Endometrial microvascular endothelial cells (primary cell): Measurements from ENCODE around the gene LSG1.

DNA sequence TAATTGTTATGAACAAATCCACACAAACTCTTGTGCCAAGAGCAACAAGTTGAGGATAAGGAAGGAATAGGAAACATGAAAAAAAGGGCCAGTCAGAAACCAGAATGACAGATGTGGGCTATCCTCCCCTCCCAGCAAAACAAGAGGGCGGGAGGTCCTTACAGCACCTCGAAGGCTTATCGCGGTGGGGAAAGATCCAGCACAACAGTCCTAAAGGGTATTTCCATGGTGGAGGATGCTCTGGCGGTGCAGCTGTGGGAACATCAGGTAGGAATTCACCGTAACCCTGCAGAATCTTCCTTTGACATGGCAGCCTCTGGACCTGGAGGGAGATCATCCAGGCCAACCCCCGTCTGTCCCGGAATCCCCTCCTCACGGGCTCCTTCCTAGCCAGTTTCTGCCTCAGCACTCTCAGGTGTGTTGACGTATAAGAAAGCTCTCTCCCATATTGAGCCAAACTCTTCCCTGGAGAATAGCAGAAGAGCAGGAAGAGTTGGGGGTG is 155.4 kb upstream of the HES1 start:
- RAMPAGE, long total RNA: no peak

DNA sequence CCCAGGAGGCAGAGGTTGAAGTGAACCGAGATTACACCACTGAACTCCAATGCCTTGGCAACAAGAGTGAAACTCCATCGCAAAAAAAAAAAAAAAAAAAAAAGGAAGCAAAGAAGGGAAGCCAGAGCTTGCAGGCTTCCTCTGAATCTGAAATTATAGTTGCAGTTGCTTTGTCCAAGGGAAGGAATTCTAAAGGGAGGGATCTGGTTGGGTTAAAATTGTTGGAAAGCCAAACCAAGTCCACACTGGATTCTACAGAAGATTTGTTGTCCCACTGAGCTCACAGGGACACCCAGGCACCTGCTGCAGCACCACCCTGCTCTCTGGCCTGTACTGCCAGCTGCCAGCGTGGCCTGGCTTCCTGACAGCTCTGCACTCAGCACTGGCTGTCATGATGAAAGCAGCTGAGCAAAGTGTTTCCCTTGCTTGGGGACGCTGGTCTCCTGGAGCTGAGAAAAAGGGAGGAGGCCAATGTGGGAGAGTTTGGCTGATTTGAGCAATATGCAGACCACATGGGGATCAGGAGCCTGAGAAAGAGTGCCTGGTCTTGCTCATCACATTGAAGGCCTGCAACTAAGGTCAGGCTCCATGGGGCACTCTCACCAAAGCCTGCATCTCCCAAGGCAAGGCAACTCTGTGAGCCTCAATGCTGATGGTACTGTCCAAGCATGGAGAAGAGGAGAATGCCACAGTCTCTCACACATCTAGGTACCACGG is 88.7 kb upstream of the HES1 start:
- RAMPAGE, long total RNA: no peak

GRCh38 chr3:194069902-194070339 is 66.0 kb upstream of the HES1 start:
- RAMPAGE, long total RNA: no peak

DNA sequence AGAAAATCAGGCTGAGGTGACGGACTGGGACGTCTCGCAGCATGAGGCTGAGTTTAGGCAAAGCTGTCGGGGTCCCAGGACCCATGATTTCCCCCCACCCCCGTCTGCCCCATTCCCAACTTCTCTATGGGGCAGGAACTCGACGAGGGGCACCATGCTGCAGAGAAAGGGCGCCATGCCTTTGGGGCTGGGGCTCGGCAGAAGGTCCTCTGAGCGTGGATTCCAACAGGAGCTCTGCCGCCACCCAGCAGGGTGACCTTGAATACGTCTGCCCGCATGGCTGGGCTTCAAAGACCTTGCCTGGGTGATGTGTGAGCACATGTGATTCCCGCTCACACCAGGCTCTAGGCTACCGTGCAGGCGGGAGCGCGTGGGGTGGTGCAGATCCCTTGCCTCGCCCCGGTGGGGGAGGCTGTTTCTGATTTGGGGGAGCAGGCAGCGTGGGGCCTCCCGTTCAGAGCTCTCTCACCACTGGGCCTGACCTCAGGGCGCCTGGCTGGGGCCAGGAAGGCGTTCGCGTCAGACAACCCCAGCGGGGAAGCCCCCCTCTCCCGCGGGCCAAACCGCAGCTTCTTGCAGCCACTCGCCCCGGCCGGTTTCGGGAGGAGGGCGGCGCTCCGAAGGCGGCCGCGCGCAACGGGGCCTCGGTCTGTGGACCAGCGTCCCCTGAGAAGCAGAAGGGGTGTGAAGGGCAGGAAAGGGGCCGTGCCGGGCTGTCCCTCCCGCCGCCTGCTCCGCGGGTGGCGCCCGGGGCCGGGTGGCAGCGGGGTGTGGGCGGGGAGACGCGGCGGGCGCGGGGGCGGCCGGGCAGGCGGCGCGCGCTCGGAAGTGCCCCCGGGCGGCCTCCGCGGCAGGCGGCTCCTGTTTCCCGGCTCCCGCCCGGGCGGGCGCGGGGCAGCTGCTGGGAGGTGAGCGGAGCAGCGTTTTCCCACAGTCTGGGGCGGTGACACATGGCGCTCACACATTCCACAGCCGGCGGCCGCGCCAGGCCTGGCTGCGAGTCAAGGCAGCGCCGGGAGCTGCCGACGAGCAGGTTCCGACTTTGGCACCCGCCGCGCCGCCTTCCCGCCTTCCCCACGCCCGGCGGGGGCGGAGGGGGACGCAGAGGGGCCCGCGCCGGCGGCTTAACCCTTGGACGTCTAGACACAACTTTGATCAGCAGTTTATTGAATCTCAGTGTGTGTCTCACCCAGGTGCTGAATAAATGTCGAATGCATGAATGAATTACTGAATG is 65.2 kb upstream of the HES1 start:
- RAMPAGE, long total RNA: no peak

DNA sequence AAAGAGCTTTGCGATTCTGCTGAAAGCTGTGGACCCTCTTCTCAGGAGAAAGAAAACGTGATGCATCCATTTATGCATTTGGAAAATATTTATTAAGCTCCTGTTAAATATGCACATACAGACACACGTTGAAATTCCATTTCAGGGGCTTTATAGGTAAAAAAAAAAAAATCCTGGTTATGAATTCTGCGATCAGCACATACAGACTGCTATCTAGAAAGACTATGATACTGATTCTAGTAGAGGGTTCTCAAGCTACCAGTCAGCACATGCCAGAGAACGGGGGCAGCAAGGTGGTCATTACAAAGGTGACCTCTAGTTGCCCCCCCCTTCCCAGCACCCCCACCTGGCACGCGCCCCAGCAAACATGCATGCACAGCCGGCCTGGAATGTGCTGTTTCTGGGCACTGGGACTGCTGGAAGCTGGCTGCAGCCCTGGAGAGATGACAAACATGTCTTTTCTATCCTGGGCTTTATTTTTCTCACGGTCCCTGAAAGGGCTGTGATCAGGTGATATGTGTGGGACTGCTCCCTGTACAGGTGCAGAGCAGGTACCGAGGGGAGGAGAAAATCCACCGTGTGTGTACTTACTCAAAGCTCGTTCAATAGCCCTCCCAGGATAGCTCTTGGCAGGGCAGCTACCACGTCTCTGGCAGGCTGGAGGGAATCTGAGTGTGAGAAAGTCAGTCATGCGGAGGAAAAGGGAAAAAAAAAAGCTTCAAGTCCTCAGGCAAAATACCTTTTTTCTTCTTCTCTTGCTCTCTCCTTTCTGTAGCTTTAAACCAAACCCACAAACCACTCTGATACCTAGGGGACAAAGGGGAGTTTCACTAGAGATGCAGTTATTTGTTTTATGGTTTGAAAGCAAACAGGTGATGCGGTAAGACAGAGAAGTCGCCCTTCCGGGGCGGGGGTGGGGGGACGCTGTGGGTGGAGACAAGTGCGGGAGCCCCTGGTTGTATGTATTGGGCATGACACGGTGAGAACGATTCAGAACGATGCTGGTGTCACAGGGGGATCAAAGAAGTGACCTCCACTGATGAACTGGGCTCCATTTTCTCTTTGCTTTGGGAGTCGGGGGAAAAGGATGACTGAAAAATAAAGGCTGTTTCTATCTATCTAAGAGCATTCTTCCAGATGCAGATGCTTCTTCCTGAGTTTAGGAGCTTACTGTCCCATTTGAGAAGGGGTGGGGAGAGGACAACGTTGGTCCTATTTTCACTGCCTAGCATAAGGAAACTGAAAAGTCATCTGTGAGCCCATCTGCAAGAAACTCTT is 5.0 kb upstream of the HES1 start:
- RAMPAGE, long total RNA: no peak

DNA sequence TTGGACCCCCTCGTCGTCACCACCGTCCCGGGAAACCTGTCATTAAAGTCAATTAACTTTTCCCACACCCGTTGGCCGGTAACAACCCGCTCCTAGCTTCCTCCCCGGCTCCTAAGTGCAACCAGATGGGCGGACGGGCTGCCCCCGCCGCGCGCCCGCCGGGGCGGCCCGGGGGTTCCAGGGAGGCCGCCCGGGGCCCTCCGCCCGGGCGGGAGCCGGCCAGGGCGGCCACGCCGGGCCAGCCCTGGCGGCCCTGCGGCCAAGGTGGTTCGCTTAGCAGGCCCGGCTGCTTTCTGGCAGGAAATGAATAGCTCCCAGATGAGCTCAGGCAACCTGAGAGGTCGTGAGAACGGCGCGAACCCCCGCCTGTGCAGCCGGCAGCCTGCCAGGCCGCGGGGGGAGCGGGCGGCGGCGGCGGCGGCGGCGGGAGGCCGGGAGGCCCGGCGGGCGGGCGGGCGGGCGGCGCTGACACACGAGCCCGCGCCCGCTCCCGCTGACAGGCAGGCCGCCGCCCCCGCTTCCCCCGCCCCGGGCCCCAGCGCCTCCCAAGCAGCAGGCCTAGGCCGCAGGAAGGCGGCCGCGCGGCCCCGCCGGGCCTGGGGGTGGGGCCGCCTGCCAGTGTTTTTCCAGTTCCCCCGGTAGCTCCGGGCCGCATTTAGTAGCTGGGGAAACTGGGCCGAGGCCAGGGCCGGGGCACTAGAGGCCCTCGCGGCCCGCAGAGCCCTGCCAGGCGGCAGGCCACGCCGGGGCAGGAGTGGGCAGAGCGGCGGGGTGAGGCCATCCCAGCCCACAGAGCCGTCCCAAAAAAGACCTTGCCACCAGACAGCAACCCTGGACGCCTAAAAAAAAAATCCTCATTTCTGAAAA is 5.4 kb downstream of the HES1 start:
- RAMPAGE, long total RNA: no peak

DNA sequence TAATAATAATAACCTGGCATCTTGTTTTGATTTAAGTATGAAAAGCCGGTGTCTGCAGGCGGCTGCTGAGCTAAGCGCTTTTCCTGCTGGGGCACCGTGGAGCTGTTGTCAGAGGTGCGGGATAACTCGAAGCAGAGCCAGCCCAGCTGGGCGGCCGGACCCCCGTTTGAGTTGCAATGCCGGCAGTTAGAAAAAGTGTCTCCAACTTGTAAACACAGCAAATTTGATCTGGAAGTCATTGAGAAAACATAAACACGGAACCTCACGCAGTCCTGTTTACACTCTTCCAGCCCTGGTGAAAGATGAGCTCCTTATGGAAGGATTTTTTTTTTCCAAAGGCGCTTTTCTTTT is 40.7 kb downstream of the HES1 start:
- RAMPAGE, long total RNA: no peak

- RAMPAGE, long total RNA: no peak
Measured at GRCh38 chr3:194247070-194247797, 103.9 kb downstream of the CPN2 start.

- RAMPAGE, long total RNA: no peak
Measured at GRCh38 chr3:194249029-194249523, 102.1 kb downstream of the CPN2 start.

GRCh38 chr3:194255129-194255997 is 95.8 kb downstream of the CPN2 start:
- RAMPAGE, long total RNA: no peak

- RAMPAGE, long total RNA: no peak
Measured at GRCh38 chr3:194267822-194268316, 83.3 kb downstream of the CPN2 start.

DNA sequence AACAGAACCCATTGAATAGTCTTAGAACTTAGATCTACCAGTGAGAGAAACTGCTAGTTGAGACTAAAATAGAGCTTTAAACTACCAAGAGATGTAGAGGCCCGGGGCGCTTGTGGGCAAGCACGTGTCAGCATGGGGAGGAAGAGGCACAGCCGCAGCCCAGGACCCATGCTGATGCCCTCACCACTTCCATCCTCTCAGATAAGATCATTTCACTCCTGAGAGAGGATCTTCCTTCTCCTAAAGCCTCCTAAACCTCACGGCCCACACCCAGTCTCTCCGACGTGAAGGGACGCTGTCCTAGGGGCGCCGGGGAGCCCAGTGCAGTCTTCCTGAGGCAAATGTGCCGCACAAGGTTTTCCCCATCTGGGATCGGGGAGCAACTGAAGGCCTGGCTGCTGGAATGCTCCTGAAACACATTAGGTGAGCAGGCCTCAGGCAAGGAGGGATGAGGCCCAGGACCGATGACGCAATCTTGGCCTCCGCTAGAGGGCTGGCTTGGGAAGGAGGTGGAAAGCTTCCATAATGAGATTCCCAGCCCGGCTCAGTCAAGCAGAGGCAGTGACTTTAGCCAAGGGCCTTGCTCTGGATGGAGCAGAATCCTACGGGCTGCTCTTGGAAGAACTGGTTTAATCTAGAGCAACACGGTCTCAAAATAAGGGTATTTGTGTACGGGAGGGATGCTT is 50.9 kb downstream of the CPN2 start:
- RAMPAGE, long total RNA: no peak

DNA sequence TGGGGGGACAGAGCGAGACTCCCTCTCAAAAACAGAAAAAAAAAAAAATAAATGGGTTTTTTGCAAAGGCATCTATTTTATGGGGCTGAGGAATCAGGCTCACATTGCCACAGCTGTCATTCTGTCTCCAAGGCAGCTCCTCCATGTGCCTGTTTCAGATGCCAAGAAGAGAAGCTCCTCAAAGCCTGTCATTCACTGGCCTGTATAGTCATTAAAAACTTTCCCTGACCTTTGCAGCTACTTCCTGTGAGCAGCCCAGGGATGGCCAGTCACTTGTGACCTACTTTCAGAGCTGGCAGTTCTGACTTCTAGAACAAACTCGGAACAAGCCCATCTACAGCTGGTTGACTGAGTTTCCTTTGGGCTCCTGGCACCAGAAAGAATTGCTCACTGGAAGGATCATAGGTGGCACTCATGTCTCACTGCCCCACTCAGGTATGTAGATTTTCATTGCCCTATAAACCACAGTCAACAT is 10.9 kb upstream of the ATP13A3 start:
- RAMPAGE, long total RNA: no peak

- RAMPAGE, long total RNA: no peak
Measured at GRCh38 chr3:194522412-194523122, 35.8 kb upstream of the ATP13A3 start.

DNA sequence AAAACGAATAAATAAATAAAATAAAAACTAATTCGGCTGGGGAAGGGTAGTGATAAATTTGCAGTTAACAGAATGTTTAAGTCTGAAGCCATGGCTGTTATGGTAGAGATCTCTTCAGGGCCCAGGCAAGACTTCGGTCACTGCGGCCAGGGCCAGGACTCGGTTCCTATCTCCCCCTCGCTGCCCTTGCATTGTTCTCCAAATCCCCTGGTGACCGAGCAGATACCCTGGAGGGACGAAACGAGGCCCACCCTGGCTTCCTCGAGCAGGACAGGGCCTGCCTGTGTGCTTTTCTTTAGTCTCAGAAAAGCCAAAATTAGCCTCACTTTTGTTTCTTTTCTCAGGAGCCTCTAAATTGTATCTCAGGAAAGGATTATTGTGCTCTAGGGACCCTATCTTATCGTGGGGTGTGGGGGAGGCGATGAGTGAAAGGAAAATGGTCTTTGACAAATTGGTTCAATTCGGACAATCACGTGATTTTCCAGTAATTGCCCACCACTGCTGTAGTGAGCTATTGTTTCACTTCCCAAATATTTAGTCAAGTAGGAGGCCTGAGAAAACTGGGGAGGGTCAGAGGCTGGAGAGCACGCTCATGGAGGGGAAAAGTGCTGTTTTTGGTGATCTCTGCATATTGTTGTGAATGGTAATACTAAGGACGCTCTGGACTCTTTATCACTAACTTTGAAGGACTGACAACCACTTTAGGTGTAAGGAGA is 61.7 kb downstream of the TMEM44 start:
- RAMPAGE, long total RNA: no peak

GRCh38 chr3:194582364-194582834 is 50.8 kb downstream of the TMEM44 start:
- RAMPAGE, long total RNA: no peak

DNA sequence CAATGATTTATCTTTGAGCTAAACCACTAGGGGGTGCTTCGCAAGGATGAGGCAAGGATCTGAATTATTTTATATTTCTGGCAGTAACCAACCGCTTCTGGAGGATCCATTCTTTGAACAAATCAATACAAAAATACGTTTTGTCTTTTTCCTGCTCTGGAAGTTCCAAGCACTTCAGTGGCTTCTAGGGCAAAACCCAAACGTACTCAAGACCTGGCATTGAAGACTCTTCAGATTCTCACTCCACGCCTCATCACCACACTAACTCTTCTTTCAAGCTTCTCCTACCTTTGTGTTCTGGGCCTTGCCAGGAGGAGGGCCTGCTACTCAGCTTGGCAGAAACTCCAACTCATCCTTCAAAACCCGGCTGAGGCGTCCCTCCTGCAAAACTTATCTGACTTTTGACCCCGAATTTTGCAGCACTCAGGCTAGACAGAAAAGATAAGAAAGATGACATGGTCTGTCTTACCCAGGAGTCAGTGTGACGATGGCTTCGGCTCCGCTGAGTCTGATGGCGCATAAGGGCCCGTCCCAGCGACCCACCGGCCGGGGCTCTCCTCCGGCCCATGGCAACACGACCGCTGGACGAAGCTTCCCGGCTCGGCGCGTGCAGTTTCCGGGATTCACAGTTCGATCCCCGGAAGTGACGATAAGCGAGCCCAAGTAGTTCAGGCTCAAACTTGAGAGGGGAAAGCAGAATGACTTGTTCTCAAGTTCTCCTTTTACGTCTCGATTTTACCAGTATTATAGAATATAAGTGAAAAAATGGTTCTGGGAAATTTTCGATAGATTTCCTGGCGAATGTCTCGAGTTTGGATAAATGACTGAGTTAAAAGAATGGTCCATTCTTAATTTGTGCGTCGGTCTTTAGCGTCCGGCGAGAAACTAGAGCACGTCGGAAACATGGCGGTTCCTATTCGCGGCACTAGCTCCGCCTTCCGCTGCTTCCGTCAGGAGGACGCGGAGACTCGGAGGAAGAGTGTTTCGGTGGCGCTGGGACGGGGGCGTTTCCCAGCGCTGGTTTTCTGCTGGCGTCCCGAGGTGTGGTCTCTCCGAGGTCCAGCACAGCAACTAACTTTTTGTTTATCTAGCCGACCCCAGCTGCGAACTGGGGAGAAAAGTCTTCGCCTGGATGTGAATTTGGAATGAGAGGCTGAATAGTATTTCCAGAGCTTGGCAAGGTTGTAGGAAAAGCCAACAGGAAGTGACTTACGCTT is at the start of gene LSG1:
Gene LSG1, minus strand, starts transcription at position 597 of the 1,217 bp plus-strand sequence.
- RAMPAGE, long total RNA: start-site peak on the minus strand centred at position 578 of the sequence, 25 bp wide, 149 and 153 reads in 2 replicates

DNA sequence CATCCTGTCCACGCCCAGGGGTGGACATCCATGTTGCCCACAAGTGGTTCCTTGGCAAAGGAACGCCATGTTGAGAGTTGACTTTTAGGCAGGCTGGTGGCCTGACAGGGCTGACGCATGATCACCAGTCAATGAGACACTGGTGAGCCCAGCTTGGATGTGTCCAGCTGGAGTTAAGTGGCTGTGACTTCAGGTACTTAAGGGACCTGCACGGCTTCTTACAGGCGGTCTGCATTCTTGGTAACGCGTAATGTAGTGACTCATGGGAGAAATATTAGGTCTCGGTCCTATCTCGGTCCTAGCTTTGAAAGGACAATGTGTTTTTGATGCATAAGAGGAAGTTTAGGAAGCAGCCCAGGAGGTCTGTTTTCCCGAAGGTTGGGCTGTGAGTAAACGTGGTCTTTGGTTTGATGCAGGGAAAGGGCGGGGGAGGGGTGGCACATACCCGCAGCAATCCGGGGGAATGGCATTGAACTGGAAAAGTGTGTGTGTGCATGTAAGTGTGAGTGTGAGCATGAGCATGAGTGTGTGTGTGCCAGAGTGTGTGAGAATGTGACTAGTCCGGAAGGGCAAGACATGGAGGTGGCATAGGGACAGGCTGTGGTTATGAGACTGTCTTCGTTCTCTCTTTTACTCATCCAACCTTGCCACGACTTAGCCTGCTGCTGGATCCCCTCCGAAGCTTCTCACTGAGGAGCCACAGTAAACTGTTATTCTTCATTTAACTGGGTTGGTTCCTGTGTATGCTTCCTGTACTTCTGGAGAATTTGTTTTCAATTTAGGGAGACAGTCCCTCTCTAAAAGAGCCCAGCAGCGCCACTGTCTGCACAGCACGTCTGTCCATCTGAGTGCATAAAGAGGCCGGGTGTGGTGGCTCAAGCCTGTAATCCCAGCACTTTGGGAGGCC is 55.4 kb downstream of the FAM43A start:
- RAMPAGE, long total RNA: no peak

DNA sequence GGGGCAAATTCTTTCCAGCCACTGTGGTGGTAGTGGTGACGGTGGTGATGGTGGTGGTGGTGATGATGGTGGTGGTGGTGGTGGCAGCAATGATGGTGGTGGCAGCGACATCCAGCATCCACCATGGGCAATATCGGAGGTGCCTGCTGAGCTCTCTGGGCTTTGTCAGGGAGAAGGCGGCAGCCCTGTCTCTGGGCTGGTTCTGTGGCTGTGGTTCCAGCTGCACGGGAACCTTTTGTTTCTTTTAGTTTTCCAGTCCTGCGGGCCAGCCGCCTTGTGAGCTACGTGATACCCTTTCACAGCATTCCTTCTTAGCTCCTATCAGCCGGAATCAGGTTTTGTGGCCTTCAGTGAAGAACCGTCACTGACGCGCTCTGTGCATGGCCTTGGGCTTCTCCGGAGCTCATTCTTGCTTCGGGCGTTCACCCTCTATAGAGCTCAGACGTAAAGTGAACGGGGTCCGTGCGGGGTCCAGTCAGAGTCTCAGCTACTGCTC is 166.5 kb downstream of the FAM43A start:
- RAMPAGE, long total RNA: no peak

DNA sequence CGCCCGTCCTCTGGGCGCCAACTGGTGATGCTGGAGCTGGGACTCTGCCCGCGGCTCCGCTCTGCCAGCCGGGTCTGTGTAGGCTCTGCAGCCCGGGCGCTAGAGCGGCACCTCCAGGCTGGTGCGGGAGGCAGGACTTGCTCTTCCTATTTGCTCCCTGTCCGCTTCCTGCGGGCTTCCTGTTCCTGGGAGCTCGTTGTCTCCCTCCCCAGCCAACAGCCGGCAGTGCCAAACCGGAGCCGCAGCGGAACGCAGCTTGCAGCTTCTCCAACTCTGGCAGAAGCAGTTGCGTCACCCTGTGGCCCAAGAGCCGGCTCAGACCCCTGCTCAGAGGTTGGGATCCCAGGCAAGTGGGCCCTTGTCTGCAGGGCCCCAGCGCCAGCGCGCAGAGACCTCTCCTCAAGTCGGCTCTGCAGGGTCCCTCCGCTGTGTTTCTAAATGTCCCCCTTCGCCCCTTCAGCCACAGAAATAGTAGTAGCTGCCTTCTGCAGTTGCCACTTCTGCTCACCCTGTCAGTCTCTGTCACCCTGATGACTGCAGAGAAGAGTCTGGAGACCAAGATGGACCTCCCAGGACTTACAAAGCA is 285.7 kb downstream of the XXYLT1 start:
- RAMPAGE, long total RNA: no peak